Adrenal gland (tissue), 7 donors: ENCODE data around the genes SERPINB4, SERPINB8 and DSEL.

DNA sequence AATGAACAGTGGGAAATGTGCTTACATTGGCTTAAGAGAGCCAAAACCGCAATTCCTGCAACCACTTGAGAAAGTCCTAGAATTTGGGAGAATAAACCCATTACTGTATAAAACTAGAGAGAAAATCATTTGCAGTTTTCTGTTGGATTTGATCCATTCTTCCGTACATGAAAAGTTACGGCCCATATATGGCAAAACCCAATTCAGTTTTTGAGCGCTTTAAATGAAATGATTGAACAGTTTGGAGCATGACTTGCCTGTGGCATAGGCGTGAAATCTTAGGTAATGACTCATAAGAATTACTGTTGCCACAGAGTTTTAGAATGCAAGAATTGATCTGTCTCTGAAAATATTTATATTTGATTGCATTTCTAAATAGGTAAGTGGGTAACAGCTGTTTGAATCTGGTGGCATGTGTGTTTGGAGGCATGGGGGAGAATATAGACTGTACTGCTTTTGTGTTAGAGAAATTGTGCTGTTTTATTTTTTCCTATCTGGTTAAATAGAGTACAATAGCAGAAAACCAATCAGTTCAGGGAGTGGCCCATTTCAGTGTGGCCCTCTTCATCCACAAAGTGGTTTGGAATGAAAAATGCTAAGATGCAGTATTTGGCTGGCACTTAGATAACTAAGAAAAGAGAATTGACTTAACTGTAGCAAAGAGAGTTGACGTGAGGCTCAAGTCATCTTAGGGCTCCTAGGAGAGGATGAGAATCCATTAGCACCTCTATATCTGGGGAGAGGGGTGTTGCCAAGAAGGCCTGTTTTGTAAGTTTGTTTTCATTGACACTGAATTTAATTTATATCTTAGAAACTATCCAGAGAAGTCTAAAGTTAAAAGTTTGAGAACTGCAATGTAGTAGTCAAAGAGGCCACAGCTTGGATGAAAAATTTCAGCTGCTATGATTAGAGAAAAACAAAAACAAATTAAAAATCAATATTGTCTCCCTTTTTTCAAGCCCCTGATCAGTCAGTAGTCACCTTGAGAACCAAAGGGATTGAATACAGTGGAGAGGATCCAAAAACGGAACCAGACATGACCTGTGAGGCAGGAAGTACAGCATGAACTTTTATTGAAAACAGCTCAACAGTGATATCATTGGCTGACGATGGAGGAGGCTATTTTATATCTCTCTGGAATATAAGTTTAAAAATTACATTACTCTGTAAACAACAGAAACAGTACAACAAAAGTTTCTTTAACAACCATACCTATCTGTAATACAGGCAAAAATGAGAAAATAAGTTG, 52.4 kb downstream of the PHLPP1 start:
- PRO-cap, 3 experiments = no peak in any of the 3 experiments
- RAMPAGE, long total RNA, 4 experiments = no peak in any of the 4 experiments
- RRBS = no CpG with 5 or more reads among the region's 8 CpGs

- PRO-cap, 3 experiments = no peak in any of the 3 experiments
- RAMPAGE, long total RNA, 4 experiments = no peak in any of the 4 experiments
- RRBS = no CpG with 5 or more reads among the region's 4 CpGs
Measured at GRCh38 chr18:62781195-62781693, 65.9 kb downstream of the PHLPP1 start.

GRCh38 chr18:62999365-62999779, 284.0 kb downstream of the PHLPP1 start:
- PRO-cap, 3 experiments = peak in 1 of 3 experiments; most common minus-strand start chr18:62999531 (in 1)
- RAMPAGE, long total RNA, 4 experiments = no peak in any of the 4 experiments
- RRBS = no CpG with 5 or more reads among the region's 8 CpGs

- PRO-cap, 3 experiments = no peak in any of the 3 experiments
- RAMPAGE, long total RNA, 4 experiments = no peak in any of the 4 experiments
- RRBS = no CpG with 5 or more reads among the region's 5 CpGs
Measured at GRCh38 chr18:63138937-63139543, 180.5 kb downstream of the BCL2 start.

GRCh38 chr18:63154742-63155797, 164.5 kb downstream of the BCL2 start:
- PRO-cap, 3 experiments = no peak in any of the 3 experiments
- RAMPAGE, long total RNA, 4 experiments = no peak in any of the 4 experiments
- RRBS = no CpG with 5 or more reads among the region's 29 CpGs

DNA sequence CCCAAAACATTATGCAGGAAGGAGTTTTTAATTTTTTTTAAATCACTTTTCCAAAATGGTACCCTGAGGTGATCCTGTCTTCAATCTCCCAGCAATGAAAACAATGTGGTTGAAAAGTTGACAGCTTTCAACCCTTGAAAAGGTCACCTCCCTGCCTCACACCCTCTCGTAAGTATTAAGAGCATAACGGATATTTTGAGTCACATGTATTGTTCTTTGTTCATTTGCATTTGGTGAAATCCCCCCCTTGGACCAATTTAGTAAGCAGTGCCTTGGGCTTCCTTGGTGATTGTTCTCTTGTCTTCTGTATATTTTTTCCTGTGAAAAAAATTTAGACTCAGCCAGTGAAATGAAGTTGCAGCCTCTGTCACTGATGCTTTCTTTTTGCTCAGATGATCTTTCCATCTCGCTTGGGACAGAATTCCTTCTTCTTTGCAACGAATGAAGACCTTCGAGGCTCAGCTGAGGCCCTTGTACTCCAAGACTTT, 158.5 kb downstream of the BCL2 start:
- PRO-cap, 3 experiments = no peak in any of the 3 experiments
- RAMPAGE, long total RNA, 4 experiments = no peak in any of the 4 experiments
- RRBS = no CpG with 5 or more reads among the region's 5 CpGs

GRCh38 chr18:63249881-63250197, 69.7 kb downstream of the BCL2 start:
- PRO-cap, 3 experiments = peak in 1 of 3 experiments; most common minus-strand start chr18:63249990 (in 1)
- RAMPAGE, long total RNA, 4 experiments = no peak in any of the 4 experiments
- RRBS = no CpG with 5 or more reads among the region's 5 CpGs

GRCh38 chr18:63402983-63403182, 19.4 kb downstream of the VPS4B start:
- PRO-cap, 3 experiments = no peak in any of the 3 experiments
- RAMPAGE, long total RNA, 4 experiments = no peak in any of the 4 experiments

- PRO-cap, 3 experiments = no peak in any of the 3 experiments
- RAMPAGE, long total RNA, 4 experiments = no peak in any of the 4 experiments
- RRBS = no CpG with 5 or more reads among the region's 2 CpGs
Measured at GRCh38 chr18:63644157-63644478, at the start of gene SERPINB4. Gene SERPINB4 (minus strand): TSS chr18:63644256.

DNA sequence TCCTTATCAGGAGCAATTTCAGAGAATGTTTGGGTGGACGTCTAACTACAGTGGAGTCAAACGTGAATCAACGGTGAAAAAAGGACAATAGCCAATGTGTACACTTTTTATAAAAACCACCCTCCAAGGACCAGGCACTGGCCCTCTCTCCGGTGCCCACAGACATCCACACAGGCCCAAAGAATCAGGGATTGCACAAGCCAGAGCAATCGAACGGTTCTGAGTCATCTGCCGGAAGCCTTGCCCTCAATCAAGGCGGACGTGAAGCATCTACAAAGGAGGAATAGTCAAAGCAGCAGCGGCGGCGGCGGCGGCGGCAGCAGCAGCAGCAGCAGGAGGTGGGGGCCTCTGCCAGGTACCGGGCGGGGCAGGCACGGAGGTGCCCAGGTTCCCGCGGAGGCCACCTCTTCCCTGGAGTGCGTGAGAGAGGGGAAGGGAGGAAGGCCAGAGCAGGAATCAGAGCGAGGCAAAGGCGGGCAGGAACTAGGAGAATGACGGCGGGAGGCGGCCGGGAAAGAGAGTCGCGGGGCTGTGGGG, at the start of gene SERPINB8:
Gene SERPINB8, plus strand, starts transcription at position 249 of the 537 bp plus-strand sequence.
- PRO-cap, 3 experiments = peak in 3 of 3 experiments; most common plus-strand start position 269 of the sequence (in 2); most common minus-strand start position 170 of the sequence (in 3)
- RAMPAGE, long total RNA, 4 experiments = start-site peak on the plus strand in 3 of 4 experiments, centred at positions 255 to 285 of the sequence, 54 to 114 reads per replicate
- RRBS = 2% methylated on average over 7 of the region's 29 CpGs

- PRO-cap, 3 experiments = no peak in any of the 3 experiments
- RAMPAGE, long total RNA, 4 experiments = no peak in any of the 4 experiments
- RRBS = no CpG with 5 or more reads among the region's 3 CpGs
Measured at GRCh38 chr18:63974269-63975178, 4.6 kb downstream of the SERPINB8 start.

GRCh38 chr18:64992655-64993035, 758.2 kb upstream of the CDH7 start:
- PRO-cap, 3 experiments = no peak in any of the 3 experiments
- RAMPAGE, long total RNA, 4 experiments = no peak in any of the 4 experiments
- RRBS = no CpG with 5 or more reads among the region's 1 CpG

GRCh38 chr18:65057352-65058004, 693.3 kb upstream of the CDH7 start:
- PRO-cap, 3 experiments = no peak in any of the 3 experiments
- RAMPAGE, long total RNA, 4 experiments = no peak in any of the 4 experiments
- RRBS = no CpG with 5 or more reads among the region's 10 CpGs

GRCh38 chr18:65455605-65456069, 295.2 kb upstream of the CDH7 start:
- PRO-cap, 3 experiments = no peak in any of the 3 experiments
- RAMPAGE, long total RNA, 4 experiments = no peak in any of the 4 experiments
- RRBS = no CpG with 5 or more reads among the region's 4 CpGs

- PRO-cap, 3 experiments = peak in 3 of 3 experiments; most common minus-strand start chr18:67516720 (in 2)
- RAMPAGE, long total RNA, 4 experiments = no peak in any of the 4 experiments
- RRBS = no CpG with 5 or more reads among the region's 56 CpGs
Measured at GRCh38 chr18:67516460-67516824, at the start of gene DSEL. Gene DSEL (minus strand): TSS chr18:67516720.

- PRO-cap, 3 experiments = no peak in any of the 3 experiments
- RAMPAGE, long total RNA, 4 experiments = no peak in any of the 4 experiments
- RRBS = no CpG with 5 or more reads among the region's 60 CpGs
Measured at GRCh38 chr18:71212356-71213005, 923.6 kb downstream of the SOCS6 start.

DNA sequence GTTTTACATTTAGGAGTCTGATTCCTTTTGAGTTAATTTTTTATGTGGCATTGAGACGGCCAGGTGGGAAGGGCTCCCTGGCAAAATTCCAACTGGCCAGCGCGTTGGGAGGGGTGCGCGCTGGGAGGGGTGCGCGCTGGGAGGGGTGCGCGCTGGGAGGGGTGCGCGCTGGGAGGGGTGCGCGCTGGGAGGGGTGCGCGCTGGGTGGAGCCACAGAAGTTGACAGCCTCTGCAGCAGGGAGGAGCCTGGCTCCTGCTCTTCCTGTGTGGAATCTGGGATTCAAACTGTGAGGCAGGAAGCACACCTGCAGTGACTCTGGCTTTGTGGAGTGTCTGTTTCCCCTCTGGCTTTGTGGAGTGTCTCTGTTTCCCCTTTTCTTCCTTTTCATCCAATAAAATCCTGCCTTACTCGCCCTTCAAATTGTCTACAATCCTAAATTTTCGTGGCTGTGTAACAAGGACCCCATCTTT, 147.9 kb upstream of the CBLN2 start:
- PRO-cap, 3 experiments = no peak in any of the 3 experiments
- RAMPAGE, long total RNA, 4 experiments = no peak in any of the 4 experiments
- RRBS = no CpG with 5 or more reads among the region's 17 CpGs

GRCh38 chr18:74172131-74172661, 23.9 kb downstream of the TIMM21 start:
- PRO-cap, 3 experiments = no peak in any of the 3 experiments
- RAMPAGE, long total RNA, 4 experiments = no peak in any of the 4 experiments
- RRBS = no CpG with 5 or more reads among the region's 10 CpGs

- PRO-cap, 3 experiments = no peak in any of the 3 experiments
- RAMPAGE, long total RNA, 4 experiments = no peak in any of the 4 experiments
- RRBS = 51% methylated on average over 7 of the region's 13 CpGs
Measured at GRCh38 chr18:74197556-74198569, 49.5 kb downstream of the TIMM21 start.

- PRO-cap, 3 experiments = no peak in any of the 3 experiments
- RAMPAGE, long total RNA, 4 experiments = no peak in any of the 4 experiments
- RRBS = no CpG with 5 or more reads among the region's 5 CpGs
Measured at GRCh38 chr18:74234039-74234547, 57.7 kb downstream of the CYB5A start.